Thoracic aorta (tissue), 1 donor: Measurements from ENCODE around the gene FGF8.

GRCh38 chr10:100342167-100342885 is 4.7 kb upstream of the SCD start:
- RAMPAGE, long total RNA: no peak

DNA sequence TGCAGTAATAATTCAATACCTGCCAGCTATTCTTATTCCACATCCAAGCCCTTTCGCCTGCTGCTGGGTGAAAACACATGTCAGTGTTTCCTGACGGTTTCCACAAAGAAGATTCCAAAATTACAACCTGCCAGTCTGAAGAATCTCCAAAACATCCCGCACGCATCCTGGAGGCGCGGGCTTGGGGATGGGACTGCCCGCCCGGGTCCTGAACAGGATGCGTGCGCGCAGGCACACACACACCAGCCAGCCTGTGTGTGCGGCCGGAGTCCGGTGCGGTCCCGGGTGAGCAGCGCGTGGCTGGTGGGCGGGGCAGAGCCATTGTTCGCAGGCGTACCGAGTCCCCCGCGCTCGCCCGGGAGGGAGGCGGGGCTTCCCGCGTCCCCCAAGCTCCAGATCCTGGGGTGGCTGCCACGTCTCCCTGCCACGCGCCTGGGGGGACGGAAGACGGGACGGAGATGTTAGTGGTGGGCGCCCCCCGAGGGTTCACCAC is 718 bp upstream of the SCD start:
- RAMPAGE, long total RNA: no peak

GRCh38 chr10:100561833-100562633 is 26.3 kb downstream of the HIF1AN start:
- RAMPAGE, long total RNA: no peak

GRCh38 chr10:100654455-100654804 is 91.0 kb upstream of the PAX2 start:
- RAMPAGE, long total RNA: no peak

GRCh38 chr10:100737195-100738140 is 7.9 kb upstream of the PAX2 start:
- RAMPAGE, long total RNA: no peak

GRCh38 chr10:100744788-100745332 is 522 bp upstream of the PAX2 start:
- RAMPAGE, long total RNA: no peak

DNA sequence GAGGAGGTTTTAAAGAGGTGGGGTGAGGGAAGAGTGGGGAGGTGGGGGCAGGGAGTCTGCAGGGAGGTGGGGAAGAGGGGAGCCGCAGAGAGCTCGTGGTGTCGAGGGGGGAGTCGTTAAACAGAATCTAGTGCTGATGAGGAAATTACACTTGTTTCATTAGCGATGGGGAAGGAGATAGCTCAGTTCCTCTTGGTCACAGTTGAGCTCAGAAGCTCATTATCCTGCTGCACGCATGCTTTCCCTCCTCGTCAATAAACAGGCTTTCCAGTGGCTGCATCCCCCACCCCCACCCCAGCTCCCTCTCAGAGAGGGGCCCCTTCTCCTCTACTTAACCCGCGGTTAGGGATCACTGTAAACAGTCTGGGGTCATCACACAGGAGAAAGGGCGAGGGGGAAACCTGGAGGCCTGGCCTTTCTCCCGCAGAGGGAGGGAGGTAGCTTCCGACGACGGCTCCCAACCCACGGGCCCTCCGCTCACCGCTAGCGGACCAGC is 80.6 kb downstream of the PAX2 start:
- RAMPAGE, long total RNA: no peak

- RAMPAGE, long total RNA: no peak
These were observed 83.0 kb downstream of the PAX2 start for GRCh38 chr10:100828219-100828935.

- RAMPAGE, long total RNA: no peak
These were observed 25.9 kb upstream of the SLF2 start for GRCh38 chr10:100886810-100887237.

DNA sequence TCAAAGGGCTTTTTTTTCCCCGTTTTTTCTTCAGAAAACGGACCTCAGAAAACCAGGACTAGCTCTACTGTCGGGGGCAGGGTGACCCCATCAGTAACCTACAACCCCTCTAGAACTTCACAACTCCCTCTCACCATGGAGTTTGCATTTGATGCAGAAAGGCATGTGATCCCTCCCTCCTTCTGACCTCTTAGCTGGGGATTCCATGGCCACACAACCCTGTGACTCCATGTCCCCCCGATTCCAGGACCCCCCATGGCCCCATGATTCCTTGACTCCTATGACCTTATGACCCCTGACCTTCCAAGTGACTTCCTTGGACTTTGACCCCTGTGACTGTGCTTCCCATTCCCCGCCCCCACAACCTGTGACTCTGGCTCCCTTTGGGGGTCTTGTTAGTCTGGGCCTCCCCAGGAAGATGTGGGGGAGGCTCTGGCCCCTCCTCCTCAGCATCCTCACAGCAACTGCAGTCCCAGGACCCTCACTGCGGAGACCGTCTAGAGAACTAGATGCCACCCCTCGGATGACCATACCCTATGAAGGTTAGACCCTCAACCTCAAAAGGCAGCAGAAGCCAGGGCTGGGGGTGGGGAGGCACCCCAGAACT is 3.3 kb downstream of the SEMA4G start:
- RAMPAGE, long total RNA: no peak

DNA sequence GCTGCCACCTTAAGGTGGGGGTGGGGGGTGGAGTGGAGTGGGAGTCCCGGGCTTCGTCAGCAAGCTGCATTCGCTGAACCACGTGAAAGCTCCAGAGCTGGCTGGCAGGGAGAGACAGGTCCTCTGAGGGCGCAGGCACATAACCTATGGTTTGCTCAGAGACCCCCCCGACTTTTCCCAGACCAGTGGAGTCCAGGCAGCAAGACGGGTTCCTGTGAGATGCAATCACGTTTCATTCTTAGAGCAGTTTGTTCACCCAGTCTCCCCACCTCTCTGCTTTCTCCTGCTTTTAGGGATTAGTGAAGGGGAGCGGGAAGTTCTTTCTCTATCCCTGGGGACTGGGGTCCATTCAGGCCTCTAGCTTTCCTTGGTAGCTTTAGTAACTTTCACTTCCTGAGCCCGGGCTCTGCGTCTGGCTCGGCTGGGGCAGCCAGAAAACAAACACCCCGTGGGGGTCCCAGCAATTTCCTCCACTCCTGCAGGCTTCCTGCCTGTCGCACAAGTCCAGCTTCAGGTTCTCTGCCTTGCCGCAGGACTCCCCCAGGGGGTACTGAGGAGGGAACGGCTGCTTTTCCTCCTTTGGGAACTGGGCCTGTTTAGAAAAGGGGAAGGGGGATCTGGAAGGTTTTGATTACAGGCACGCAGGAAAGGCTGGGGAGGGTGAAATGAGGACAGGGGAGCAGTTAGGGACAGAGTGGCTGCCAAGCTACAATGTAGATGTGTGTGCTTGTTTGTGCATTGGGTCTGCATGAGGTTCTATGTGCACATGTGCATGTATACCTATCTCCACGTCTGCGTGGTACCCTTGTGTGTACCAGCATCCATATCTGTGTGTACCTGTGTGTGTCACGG is 1.7 kb downstream of the KAZALD1 start:
- RAMPAGE, long total RNA: no peak

DNA sequence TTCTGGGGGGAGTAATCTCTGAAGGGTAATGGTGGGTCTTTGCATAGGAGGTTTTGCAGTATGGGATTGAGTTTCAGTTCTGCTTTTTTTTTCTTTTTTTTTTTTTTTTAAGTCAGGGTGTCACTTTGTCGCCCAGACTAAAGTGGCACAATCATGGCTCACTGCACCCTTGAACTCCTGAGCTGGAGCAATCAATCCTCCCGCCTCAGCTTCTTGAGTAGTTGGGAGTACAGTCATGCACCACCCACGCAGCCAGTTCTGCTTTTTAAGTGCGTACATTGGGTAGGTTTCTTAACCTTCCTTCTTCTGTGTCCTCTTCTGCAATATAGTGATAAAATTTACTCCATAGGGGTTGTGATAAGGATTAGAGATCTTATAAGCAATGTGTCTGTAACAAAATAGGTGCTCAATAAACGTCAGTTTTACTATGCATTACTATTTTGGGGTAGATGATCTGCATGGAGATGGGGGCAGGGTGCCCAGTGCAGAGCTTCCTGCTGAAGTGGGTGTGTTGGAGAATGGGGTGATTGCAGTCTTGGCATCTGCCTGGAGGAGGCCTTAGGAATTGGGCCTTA is 9.6 kb downstream of the KAZALD1 start:
- RAMPAGE, long total RNA: no peak

DNA sequence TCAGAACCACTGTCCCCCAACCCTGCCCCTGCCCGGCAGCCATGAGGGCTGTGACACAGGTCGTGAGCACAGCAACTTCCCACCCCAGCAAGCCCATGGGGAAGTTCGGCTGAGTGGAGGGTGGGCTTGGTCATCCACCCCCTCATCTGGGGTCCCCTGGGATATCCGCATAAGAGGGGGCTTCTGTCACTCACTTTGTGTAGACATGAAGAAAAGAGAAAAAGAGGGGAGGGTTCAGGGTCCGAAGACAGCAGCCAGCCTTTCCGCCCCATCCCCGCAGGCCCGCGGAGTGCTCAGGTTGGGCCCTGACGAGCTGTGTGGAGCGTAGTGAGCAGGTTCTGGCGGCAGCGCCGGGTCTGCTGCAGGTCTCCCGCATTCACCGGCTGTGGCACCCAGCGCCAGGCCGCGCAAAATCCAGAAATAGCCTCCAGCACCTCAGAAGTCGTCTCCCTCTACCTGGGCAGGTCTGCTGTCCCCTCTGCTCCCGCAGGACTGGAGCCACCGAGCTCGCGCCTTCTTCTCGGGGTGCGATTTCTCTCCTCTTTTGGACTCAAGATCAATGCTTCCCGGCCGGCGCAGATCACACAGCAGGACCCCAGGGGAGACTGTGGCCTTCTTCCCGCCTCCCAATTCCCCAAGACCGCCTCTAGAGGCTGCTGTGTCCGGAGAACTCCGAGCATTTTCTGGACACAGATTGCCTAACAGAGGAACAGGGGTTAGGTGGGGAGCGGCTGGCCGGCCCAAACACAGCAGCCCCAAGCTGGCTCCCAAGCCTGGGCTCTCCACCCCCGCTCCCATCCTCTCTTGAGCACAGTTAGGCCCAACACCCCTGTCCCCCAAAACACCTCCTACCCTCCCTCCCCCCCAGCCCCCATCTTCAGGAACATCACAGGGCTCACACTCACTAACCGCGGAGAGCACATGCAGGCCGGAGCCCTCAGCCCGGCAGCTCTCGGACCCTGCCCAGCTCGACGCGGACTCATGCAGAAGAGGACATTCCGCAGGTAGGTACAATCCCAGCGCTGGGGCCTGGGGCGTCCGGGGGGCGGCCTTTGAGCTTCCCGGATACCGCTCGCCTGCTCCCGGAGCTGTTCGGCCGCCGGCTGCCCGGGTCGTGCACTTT is 8.4 kb downstream of the TLX1 start:
- RAMPAGE, long total RNA: no peak

DNA sequence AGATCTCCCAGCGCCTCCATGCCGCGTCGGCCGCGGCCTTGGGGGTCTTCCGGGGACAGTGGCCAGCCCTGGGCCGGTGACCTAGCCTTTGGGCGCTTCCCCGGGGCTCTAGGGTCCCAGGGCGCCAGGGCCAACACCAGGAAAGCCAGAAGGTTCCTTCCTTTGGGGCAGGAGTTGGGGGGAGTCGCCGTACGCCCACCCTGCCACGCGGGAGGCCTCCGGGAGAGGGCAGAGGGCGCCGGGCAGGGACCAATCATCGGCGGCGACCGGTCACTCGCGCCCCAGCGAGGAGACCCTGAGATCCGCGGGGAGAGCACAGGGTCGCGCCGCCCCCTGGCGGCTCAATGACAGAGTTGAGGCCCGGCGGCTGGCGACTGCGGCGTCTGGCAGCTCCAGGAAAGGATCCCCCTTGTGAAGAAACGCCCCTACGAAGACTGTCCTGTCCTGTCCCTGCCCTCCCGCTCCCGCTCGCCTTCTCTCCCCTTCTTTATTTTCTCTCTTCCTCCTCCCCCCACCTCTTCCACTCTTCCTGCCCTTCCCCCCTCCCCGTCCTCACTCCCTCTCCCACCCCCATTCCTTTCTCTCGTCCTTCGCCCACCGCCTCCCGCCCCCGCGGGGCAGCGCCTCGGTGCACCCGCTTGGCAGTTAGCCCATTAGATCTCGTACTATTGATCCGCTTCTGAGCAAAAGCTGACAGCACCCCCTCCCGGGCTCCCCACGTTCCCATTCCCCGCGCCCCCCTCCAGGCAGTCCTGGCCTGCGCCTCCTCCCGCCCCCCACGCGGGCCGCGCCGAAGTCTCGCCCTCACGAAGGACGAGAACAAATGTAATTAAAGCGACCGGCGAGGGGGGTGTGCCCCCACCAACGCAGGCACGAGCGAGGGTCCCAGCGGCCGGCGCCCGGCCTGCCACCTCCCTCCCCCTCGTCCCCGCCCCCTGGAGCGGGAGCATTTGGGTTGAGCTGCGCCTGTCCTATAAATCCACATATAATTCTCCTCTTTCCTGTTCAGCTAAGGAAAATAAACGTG is 62.2 kb upstream of the BTRC start:
- RAMPAGE, long total RNA: no peak

DNA sequence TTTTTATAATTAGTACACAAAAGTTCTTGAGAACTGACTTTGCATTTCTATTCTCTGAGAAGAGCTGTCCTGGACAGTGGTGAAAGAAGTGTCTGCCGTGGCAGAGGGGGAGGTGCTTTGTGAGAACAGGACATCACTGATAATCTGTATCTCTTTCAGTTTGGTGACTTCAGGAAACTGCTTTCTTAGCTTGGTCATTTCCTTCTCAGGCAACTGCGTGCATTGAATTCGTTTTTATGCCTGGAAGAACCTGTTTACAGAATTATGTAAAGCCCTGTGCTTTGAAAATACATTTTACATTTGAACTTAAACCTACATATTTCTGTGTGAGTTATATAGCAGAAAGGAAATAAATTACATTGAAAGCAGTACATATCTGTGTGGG is 52.0 kb downstream of the POLL start:
- RAMPAGE, long total RNA: no peak

GRCh38 chr10:101575751-101576355 is 12.2 kb downstream of the POLL start:
- RAMPAGE, long total RNA: no peak

DNA sequence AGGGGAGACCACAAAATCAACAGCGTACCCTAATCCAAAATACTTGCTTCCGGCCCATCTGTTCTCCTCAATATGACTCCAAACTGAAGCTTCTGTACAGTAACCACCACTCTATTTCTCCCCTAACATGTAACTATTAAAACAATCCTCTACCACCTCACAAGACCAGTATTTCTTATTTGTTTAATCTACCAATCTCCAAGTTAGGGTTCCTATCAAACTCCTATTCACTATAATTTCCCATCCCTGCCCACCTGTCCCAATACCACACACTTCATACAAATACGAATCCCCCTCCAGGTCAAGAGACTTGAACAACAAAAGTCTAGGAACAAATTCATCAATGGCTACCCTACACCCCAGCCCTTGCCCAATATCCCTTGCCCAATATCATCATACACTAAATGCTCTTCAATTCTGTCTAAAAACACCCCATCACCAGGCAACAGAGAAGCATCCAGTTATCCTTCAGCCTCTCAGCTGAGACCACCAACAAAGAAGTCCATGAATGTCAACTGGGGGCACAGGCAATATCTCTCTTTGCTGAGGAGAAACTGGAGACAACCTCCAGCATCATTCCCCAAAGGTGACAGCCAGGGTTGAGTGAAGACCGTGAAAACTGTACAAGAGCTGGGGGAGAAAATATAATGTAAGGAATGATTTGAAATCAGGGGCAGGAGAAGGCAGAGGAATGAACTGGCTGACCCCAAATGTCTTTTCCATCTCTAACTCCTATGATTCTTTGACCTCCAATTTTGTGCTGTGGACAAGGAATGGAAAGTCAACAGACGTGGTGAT is 7.4 kb downstream of the FBXW4 start:
- RAMPAGE, long total RNA: no peak

DNA sequence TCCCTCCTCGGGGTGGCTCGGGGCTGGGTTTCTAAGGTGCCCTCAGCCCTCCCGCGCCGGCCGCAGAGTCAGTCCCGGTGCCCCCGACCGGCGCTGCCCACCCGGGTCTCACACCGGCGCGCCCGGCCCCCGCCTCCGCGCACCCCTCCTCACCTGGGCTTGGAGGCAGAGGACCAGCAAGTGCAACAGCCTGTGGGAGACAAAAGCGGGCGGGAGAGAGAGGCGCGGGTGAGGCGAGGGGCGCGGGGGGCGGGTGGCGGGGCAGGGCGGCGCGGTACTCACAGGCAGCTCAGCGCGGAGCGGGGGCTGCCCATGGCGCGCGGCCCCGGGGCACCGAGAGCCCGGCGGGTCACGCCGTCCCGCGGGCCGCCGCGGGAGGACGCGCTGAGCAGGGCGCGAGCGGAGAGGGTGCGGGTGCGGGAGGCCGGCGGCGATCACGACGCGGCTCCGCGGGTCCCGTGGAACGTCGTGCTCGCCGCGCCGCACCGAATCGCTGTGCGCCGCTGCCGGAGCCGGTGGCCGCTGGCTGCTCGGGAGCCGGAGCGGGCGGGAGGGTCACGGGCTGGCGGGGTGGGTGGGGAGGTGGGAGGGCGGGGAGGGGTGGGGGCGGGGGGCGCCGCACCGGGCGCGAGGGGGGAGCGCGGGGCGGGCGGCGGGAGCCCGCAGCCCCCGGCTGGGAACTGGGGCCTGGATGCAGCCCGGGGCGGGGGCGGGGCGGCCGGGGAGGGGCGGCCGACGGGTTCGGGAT is at the start of gene FGF8:
Gene FGF8, minus strand, starts transcription at position 528 of the 748 bp plus-strand sequence.
- RAMPAGE, long total RNA: no peak

GRCh38 chr10:101781262-101781811 is 1.9 kb downstream of the NPM3 start:
- RAMPAGE, long total RNA: no peak

DNA sequence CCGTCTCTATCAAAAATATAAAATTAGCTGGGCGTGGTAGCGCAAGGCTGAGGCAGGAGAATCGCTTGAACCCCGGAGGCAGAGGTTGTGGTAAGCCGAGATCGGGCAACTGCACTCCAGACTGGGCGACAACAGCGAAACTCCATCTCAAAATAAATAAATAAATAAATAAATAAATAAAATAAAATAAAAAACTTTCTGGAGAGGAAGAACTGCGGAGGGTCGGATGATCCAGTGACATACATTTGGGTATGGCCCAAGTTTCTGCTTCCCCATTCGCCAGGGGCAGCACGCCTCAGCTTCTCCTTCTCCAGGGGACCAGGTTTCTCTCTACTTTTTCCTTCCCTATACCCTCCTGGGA is 844 bp downstream of the ARMH3 start:
- RAMPAGE, long total RNA: no peak